Amniotic epithelial cell (primary cell): Measurements from ENCODE around the genes ATPAF1 and CYP4A11.

DNA sequence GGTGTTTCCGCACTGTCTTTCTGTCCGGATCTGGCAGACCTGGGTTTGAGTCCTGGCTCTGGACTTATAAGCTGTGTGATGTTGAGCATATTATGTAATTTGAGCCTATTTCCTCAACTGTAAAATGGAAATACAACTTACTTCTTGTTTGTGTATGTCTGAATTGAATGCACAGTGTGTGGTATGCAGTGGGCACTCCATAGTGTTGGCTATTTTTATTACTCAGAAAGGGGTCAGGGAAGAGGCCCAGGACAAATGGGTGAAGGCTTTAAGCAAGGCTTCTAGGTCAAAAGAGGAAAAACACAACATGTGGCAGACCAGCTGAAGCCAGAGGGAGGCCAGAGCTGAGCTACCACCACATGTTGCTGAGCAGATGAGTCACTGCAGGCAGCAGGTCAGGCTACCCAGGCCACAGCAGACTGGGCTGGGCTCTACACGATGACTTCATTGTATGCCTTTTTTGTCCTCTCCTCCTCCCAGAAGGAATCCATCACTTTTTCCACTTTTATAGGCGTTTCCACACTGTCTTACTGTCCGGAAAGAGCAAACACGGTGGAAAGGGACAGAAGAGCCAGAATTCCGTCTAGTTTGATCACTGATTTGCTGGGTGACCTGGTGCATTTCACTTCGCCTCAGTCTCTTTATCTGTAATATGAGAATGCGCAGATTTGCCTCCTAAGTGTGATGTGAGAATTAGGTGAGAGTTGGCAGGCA is 728 bp upstream of the MAST2 start:
- RRBS: no CpG with 5 or more reads among the region's 9 CpGs

GRCh38 chr1:45969525-45970366 is 162.7 kb downstream of the PIK3R3 start:
- RRBS: no CpG with 5 or more reads among the region's 3 CpGs

GRCh38 chr1:45972432-45973033 is 159.9 kb downstream of the PIK3R3 start:
- RRBS: no CpG with 5 or more reads among the region's 4 CpGs

- RRBS: no CpG with 5 or more reads among the region's 6 CpGs
Observed at GRCh38 chr1:46009791-46010791, 122.3 kb downstream of the PIK3R3 start.

- RRBS: no CpG with 5 or more reads among the region's 7 CpGs
Observed at GRCh38 chr1:46019487-46020150, 112.8 kb downstream of the PIK3R3 start.

DNA sequence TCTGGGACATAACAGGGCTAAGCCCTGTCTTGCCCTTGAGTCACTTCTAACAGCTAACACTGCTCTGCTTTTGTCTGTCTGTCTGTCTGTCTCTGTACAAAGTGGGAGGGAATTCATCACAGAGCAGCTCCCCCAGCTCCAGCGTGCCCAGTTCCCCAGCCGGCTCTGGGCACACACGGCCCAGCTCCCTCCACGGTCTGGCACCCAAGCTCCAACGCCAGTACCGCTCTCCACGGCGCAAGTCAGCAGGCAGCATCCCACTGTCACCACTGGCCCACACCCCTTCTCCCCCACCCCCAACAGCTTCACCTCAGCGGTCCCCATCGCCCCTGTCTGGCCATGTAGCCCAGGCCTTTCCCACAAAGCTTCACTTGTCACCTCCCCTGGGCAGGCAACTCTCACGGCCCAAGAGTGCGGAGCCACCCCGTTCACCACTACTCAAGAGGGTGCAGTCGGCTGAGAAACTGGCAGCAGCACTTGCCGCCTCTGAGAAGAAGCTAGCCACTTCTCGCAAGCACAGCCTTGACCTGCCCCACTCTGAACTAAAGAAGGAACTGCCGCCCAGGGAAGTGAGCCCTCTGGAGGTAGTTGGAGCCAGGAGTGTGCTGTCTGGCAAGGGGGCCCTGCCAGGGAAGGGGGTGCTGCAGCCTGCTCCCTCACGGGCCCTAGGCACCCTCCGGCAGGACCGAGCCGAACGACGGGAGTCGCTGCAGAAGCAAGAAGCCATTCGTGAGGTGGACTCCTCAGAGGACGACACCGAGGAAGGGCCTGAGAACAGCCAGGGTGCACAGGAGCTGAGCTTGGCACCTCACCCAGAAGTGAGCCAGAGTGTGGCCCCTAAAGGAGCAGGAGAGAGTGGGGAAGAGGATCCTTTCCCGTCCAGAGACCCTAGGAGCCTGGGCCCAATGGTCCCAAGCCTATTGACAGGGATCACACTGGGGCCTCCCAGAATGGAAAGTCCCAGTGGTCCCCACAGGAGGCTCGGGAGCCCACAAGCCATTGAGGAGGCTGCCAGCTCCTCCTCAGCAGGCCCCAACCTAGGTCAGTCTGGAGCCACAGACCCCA is 97.7 kb downstream of the PIK3R3 start:
- RRBS: no CpG with 5 or more reads among the region's 29 CpGs

DNA sequence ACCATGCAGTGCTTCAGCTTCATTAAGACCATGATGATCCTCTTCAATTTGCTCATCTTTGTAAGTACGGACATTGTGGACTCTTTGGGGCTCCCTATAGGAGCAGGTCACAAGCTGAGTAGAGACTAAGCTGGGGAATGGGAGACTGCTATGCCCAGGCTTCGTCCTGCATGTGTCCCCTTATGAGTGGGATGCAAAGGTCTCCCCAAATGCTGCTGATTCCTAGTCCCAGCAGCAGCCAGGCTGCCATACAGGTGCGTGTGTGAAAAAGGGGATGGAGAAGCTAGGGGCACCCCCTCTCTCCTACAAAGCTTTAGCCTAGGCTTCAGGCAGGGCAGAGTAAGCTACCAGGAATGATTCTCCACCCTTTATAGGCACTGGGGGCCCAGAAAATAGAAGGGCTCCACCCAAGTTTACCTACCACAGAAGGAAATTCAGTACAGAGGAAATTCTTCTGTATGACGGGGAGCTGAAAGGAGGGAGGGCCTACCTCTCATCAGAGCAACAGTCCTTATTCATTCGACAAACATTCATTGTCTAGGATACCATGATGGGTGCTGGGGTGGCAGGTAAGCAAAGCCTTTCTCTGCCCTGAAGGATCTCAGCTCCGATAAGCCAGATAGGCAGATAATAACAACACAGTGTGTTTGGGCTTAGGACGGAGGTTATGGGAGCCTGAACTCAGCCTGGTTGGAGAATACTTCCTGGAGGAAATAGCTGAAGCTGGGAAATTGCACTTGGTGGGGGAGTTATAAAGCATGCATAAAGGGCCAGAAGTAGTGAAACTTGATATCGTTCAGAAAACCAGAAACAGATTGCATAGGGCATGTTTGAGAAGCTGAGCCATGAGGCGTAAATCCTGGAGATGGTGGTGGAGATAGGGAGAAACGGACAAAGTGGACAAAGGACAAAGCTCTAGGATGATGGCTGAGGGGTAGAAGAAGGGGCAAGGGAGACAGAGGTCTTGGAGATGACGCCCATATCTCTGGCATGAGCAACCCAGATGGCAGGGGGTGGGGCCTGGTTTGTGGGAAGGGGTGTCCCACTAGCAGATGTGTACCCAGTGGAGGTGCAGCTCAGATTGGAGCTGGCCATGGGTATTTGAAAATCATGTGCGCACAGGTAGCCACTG is 5.2 kb upstream of the P3R3URF start:
- RRBS: no CpG with 5 or more reads among the region's 12 CpGs

- RRBS: no CpG with 5 or more reads among the region's 4 CpGs
Observed at GRCh38 chr1:46188516-46189381, 9.5 kb downstream of the POMGNT1 start.

- RRBS: no CpG with 5 or more reads among the region's 7 CpGs
Observed at GRCh38 chr1:46300352-46301203, 2.8 kb downstream of the LRRC41 start.

GRCh38 chr1:46301833-46302487 is 1.5 kb downstream of the LRRC41 start:
- RRBS: 2% methylated on average over 35 of the region's 63 CpGs

- RRBS: 3% methylated on average over 5 of the region's 18 CpGs
Observed at GRCh38 chr1:46302488-46302686, 1.0 kb downstream of the LRRC41 start.

- RRBS: 2% methylated on average over 23 of the region's 98 CpGs
Observed at GRCh38 chr1:46667723-46668848, at the start of gene ATPAF1. Gene ATPAF1 (minus strand): TSS chr1:46668364.

DNA sequence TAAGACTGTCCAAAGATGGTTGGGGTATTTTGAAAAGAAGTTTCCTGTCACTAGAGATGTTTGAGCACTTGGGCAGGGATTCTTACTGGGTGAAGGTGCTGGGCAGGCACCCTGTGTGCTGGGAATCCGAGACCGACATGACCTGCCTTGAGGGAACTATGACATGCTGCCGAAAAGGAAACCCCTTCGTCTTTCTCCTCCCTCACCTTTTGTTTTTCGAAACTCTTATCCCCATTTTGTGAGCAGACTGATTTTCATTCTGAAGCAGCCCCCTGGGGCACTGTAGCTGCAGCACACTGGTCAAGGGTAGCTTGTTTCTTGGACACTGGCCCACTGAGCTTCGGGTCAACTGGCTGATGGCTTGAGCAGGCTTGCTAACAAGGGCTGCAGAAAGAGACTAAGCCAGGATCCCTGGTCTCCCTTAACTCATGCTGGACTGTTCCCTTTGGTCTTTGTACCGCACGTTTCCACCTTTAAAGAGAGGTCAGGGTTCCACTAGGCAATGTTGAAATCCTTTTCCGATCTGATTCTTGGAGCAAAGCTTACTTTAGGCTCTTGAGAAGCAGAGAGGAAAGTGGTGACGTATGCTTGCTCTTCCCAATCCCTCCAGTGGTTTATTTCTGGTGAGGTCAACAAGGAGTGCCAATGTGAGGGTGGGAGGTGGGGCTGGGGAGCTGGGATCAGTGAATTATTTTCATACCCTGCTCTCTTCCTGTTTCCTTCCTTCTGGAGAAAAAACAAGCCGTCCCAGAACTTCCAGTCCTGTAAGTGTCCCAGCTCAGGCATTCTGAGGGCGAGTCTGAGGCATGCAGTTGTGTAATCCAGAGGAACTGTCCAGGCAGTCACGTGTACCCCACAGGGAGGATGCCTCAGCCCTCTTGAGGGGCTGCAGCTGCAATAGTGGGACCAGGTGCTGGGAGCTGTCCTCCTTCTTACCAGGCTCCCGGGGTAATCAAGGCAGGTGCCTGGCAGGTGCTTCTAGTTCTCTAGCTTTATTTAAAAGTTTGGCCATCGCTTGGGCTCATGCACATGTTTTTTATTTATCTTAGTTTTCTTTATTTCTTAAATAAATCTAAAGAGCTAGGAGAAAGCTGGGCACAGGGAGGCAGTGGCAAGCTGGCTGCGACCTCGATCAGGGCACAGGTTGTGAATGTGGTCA is 7.6 kb downstream of the CYP4B1 start:
- RRBS: no CpG with 5 or more reads among the region's 17 CpGs

GRCh38 chr1:46847328-46847958 is 48.6 kb downstream of the CYP4B1 start:
- RRBS: no CpG with 5 or more reads among the region's 8 CpGs

DNA sequence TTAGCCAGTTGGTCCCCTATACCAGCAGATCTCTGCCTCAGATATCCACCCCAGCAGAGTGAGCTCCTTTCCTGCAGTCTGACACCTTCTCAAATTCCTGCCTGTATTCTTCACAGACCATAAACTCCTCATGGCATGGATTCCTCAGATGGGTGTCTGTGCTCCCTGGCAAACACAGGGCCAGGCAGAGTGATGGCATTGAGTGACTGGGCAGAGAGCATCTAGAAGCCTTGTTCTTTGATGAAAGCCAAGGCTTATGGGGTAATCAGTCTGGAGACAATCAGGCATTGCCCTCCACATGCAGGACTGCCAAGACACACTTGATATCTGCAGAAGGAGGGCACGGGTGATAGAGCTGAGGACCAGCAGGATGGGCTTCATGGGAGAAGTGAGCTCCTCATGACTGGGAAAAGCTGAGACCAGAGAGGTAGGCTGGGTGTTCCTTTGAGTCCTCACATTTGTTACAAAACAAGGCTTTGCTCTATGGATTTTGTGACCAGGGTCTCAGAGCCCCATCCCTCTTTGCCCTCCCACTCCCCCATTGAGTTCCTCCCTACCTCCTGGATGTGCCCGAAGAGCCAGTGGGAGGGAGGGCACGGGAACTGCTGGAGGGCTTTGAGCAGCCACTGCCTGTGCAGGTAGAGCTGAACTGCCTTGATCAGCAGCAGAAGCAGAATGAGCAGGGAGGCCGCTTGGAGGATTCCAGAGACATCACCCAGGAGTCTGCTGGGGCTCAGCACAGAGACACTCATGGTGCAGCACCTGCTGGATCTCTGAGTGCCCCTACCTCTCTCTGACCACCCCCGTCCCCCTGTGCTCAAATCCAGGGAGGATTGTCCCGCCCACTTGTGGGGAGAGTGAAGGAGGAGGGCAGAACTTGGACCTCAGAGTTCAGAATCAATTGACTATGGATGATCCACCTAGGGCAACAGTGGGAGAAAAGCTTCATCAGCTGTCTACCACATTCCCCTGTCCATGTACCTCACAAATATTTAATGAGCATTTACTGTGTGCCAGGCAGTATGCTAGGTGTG is at the start of gene CYP4A11:
Gene CYP4A11 (minus strand): TSS at position 795 of the 1,034 bp plus-strand sequence.
- RRBS: no CpG with 5 or more reads among the region's 6 CpGs

GRCh38 chr1:47188602-47189083 is 1.2 kb downstream of the PDZK1IP1 start:
- RRBS: no CpG with 5 or more reads among the region's 2 CpGs

DNA sequence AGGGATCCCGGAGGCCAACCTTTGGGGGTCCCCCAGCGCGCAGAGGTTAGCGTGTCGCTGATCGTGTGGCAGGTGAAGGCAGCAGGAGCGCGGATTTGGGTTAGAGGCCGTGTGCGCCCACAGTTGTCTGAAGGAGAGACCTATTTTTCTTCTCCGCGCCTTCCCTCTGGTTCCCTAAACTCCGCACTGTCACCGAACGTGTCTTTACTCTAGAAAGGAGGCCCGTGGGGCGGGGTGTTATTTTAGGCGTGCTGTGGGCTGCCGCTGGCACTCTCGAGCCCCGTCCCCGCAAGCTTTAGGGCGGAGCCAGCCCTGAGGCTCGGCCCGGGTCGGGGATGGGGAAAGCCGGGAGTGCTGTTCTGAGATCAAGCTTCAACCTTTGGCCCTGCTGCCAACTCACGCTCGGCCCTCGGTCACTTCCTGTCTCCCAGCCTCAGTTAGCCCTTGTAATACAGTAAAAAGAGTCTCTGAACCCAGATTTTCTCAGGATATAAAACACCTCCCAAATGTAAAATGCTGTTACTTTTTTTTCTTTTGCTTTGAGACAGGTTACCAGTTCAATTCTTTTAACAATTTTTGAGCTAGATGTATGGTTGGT is 916 bp downstream of the CMPK1 start:
- RRBS: no CpG with 5 or more reads among the region's 30 CpGs

DNA sequence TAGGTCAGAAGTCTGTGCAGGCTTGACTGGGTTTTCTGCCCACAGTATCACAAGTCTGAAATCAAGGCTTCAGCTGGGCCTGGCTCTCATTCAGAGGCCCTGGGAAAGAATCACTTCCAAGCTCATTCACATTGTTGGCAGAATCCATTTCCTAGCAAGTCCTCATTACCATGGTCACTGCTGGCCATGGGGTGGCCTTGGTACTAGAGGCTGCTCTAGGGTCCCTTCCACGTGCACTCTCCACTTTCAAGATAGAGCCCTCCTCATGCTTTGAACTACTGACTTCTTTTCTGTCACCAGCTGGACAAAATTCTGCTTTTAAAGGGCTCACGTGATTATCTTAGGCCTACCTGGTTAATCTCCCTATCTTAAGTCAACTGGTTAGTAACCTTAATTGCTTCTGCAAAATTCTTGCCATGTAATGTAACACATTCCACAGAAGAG is 25.5 kb upstream of the FOXE3 start:
- RRBS: no CpG with 5 or more reads among the region's 2 CpGs

- RRBS: no CpG with 5 or more reads among the region's 8 CpGs
Observed at GRCh38 chr1:47702070-47702771, 264.4 kb downstream of the FOXD2 start.